Esophagus squamous epithelium (tissue), 4 donors: Measurements from ENCODE around the gene C4B.

GRCh38 chr6:31888919-31889893 is 8.3 kb downstream of the EHMT2 start:
- PRO-cap: no peak
- RAMPAGE, long total RNA, 4 experiments: no peak in any of the 4 experiments

- PRO-cap: no peak
- RAMPAGE, long total RNA, 4 experiments: no peak in any of the 4 experiments
Observed at GRCh38 chr6:31900796-31901190, 1.1 kb downstream of the ZBTB12 start.

GRCh38 chr6:31965575-31966005 is 6.3 kb downstream of the DXO start:
- PRO-cap: no peak
- RAMPAGE, long total RNA, 4 experiments: no peak in any of the 4 experiments

DNA sequence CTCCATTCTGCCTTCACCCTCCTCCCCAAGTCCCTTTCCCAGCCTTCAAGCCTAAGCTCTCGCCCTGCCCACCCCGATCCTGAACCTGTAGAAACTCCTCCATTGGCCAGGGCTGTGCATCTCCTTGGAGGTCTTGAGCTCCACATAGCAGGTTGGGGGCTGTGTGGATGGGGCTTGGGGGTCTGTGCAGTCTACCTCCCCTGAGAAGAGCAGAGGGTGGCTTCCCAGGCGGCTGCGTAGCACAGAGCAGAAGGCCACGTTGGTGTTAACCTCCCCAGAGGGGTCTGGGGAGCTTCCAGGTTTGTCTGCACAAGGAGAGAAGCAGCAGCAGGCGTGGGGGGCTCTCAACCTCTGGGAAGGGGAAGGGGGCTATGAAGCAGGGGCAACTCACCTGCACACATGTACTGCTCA is 1.4 kb downstream of the DXO start:
- PRO-cap: no peak
- RAMPAGE, long total RNA, 4 experiments: no peak in any of the 4 experiments

GRCh38 chr6:31978861-31979964 is 2.6 kb upstream of the C4A start:
- PRO-cap: no peak
- RAMPAGE, long total RNA, 4 experiments: no peak in any of the 4 experiments

DNA sequence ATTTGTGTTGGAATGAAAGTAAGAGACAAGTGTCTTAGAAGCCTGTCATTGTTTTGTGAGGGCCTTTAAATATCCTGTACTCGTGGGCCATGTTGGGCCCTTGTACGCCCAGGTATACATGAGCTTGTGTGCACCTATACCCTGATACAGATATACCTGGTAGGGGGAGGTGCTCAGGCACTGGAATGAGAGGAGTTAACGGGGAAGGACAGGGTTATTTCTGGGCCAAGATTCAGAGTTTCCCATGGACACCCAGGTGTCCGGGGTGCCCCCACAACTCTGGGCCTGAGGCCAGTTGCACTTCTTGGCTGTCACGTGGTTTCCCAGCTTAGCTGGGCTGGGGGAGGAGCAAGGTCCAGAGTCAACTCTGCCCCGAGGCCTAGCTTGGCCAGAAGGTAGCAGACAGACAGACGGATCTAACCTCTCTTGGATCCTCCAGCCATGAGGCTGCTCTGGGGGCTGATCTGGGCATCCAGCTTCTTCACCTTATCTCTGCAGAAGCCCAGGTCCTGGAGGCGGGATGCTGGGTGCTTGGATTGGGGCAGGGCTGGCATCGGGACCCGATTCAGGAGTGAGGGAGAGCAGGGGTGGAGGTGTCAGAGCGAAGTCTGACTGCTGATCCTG is at the start of gene C4B:
C4B (plus strand) TSS at position 391 of the 624 bp plus-strand sequence.
- PRO-cap: no peak
- RAMPAGE, long total RNA, 4 experiments: no peak in any of the 4 experiments

GRCh38 chr6:32085552-32086443 is 23.3 kb downstream of the TNXB start:
- PRO-cap: no peak
- RAMPAGE, long total RNA, 4 experiments: no peak in any of the 4 experiments

GRCh38 chr6:32093143-32093709 is 15.9 kb downstream of the TNXB start:
- PRO-cap: no peak
- RAMPAGE, long total RNA, 4 experiments: no peak in any of the 4 experiments

DNA sequence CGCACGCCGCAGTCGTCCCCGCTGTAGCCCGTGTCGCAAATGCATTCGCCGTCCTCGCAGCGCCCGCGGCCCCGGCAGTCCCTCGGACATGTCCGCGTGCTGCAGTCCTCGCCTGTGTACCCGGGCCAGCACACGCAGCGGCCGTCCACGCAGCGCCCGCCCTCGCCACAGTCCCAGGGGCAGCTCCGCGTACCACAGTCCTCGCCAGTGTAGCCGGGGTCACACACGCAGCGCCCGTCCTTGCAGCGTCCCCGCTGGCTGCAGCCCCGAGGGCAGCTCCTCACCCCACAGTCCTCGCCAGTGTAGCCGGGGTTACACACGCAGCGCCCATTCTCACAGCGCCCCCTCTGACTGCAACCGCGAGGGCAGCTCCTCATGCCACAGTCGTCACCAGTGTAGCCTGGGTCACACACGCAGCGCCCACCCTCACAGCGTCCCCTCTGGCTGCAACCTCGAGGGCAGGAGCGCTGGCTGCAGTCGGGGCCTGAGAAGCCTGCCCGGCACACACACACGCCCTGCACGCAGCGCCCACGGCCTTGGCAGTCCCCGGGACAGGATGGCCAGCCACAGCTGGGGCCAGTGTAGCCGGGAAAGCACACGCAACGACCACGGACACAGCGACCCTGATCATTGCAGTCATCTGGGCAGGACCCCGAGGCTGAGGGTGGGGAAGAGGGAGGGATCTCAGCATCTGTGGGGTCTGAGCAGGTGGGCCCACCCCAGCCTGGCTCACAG is 12.3 kb downstream of the TNXB start:
- PRO-cap: no peak
- RAMPAGE, long total RNA, 4 experiments: no peak in any of the 4 experiments

GRCh38 chr6:32107385-32107916 is 1.7 kb downstream of the TNXB start:
- PRO-cap: no peak
- RAMPAGE, long total RNA, 4 experiments: no peak in any of the 4 experiments

DNA sequence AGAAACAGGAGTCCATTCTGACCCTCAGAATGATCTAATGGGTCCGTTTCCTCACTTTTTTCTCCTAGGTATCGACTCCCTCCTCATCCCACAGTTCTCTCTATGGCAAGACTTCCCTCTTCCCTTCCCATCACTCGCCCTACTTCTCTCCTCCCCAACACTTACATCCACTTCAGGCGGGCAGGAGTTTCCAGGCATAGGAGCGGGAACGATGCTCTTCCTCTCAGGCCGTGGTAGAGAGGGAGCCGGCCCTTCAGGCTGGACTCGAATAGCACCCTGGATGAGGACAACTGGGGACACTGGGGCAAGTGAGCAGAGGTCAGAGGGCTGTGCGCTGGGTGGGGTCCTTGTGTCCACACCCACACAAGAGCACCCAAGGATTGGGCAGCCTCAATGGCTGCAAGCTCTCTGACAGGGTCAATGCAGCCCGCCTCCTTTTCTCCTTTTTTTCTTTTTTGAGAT is 8.4 kb downstream of the ATF6B start:
- PRO-cap: no peak
- RAMPAGE, long total RNA, 4 experiments: no peak in any of the 4 experiments

DNA sequence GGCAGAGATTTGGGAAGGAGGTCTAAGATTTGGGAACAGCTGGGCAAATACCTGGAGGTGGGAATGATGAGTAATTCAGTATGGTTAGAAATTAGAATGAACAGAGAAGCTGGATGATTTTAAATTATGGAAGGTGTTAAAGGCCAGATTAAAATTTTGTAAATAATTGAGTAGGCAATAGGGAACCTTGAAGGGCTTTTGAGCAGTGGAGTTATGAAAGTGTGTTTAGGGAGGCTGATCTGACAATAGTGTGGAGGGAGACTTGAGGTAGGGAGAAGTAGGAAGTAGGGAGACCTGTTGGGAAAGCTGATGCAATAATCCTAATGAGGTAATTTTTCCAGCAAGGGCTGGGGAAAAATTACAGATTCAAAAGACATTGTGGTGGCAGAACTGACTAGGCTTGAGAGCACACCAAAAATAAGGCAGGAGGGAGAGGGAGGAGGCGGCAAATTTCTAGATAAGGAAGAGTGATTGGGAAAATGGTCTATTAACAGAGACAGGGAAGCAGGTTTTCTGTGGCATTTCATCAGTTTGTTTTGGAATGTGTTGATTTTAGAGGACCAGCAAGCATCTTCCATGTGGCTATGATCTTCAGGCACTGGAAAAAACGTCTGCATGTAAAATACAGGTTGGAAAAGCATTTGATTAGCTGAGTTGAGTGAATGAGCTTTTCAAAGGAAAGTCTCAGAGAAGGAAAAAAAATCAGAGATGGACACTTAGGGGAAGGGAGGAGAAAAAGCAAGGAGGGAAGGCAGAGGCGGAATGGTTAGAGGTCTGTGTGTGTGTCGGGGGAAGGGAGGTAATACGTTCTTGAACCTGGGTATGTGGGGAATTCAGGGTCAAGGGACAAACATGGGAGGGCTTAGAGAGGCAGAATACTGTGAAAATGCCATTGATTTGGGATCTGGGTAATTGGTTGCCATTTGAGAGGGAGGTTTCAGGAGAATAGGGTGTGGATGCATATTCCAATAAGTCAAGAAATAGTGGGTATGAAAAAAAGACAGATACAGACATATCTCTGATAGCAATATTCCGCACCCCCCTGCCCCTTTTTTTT is 5.3 kb downstream of the PRRT1 start:
- PRO-cap: no peak
- RAMPAGE, long total RNA, 4 experiments: no peak in any of the 4 experiments

DNA sequence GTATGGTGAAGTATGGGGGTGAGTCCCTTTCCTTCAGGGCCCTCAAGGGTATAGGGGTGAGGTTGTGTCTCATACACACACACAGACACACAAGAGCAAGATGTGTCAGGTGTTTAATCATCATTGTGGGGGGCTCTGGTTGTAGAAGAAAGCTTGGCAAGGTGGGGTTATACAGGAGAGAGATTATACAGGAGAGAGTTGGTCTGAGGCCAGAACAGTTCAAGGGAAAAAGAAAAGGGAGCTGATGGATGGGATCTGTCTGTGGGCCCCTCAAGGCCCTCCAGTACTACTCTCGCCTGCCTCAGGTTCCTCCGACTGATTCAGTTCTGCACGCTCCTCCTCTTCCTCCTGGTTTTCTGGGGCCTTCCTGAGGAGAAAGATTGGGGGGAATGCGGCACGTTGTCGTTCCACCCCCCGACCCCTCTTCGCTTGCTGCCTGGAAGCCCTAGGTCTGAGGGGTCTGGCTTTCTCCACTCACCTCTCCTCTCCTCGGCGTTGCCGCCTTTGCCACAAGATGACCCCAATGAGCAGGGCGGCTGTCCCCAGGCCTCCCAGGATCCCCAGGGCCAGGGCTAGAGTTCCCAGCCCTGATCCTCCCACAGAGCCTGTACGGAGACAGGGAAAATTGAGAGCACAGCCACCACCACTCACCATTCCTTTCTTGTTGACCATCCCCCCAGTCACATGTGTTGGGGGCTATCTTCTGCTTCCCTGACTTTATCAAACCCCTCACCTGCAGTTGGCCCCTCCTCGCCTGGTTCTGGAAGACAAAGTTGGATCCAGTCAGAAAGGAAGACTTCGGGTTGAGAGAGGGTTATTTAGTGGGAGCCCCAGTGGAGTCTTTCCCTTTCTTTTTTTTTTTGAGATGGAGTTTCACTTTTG is 2.9 kb downstream of the RNF5 start:
- PRO-cap: no peak
- RAMPAGE, long total RNA, 4 experiments: no peak in any of the 4 experiments

GRCh38 chr6:32244850-32245514 is 21.1 kb upstream of the NOTCH4 start:
- PRO-cap: unidirectional peak, minus-strand start at chr6:32245020
- RAMPAGE, long total RNA, 4 experiments: no peak in any of the 4 experiments

DNA sequence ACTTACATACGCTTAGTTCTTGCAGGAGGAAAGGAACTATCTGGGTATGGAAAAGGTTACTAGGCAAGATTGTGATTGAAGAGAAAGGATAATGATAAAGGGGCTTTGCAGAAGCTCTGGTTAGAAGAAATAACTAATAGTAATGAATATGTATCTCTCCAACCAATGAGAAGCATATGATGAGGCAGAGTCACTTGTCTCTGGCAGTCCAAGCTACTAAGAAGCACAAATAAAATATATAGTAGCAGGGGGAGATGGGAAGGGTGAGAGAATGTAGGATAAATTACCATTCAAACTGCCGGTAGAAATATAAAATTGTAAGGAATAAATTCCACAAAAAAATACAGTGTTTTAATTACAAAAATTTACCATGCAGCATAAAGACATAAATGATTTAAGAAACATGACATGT is 23.8 kb upstream of the HLA-DQB1 start:
- PRO-cap: bidirectional peak, plus-strand start at position 247 of the sequence, minus-strand start at position 77 of the sequence
- RAMPAGE, long total RNA, 4 experiments: no peak in any of the 4 experiments

DNA sequence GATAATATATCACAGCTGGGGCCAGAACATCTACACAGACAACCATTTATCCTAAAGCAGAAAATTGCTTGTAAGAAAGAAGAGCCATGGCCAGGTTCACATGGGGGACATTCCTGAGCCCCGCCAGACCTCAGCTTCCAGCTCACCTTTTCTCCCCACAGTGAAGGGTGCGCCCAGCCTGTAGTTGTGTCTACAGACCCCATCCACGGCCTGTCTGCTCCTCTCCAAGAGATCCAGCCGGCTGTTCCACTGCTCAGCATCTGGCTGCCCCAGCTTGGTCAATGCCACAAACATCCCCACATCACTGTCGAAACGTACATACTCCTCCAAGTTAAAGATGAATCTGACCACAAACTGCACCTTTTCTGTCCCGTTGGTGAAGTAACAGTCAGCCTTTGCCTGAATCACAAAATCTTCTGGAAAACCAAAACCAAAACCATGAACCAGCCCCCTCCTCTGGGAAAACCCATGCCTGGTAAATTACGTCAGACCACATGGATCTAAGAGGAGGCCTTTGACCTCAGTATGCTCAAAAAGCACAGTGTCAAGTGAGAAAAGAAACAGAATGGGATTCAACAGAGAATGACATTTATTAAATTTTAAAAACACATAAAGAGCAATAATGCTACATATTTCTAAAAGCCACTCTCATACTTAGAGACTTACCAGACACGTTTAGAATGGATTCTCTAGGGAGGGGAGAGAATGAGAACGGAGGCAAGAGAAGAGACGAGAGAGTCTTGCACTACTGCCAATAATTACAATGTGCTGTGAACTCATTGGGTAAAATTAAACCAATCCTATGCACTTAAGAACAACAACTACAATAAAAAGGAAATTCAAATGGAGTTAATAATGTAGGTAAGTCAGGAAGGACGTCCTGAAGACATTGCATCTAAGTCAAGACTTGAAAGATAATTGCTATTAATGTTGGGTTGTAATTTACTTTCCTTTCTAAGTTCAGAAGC is 1.6 kb downstream of the HLA-DOB start:
- PRO-cap: unidirectional peak, minus-strand start at position 418 of the sequence
- RAMPAGE, long total RNA, 4 experiments: no peak in any of the 4 experiments

- PRO-cap: unidirectional peak, minus-strand start at chr6:32819778
- RAMPAGE, long total RNA, 4 experiments: no peak in any of the 4 experiments
Observed at GRCh38 chr6:32819492-32819944, 2.7 kb upstream of the HLA-DOB start.

GRCh38 chr6:32844200-32845038 is 572 bp upstream of the PSMB8 start:
- PRO-cap: bidirectional peak, plus-strand start at chr6:32844839, minus-strand start at chr6:32844652
- RAMPAGE, long total RNA, 4 experiments: start-site peak on the plus strand in 3 of 4 experiments, at chr6:32844664-32844843 at its widest, 12 to 114 reads per replicate; start-site peak on the minus strand in 4 of 4 experiments, at chr6:32844336-32844698 at its widest, 19 to 83 reads per replicate

GRCh38 chr6:32850153-32850772 is 3.2 kb downstream of the TAP1 start:
- PRO-cap: no peak
- RAMPAGE, long total RNA, 4 experiments: no peak in any of the 4 experiments

DNA sequence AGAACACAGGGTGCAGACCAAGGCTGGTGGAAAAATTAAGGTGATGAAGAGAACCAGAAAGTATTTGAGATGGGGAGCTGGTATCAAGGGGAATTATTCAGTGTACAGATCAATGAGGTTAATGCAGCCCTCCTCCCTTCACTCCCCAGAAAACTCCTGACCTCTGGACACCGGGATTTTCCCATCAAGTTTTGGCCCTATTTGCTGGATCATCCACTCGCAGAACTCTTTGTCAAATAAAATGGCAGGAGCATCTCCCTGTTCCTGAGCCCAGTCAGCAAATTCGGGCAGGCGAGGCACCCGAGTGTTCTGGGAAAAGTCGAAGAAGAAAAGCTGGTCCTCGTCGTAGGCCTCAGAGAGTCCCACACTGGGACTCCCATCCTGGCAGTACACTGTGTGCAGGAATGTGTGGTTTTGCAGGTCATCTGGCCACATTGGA is 2.5 kb downstream of the HLA-DMA start:
- PRO-cap: no peak
- RAMPAGE, long total RNA, 4 experiments: no peak in any of the 4 experiments